AG10803 (cell line): ENCODE measurements around a stretch of chr12.

DNA sequence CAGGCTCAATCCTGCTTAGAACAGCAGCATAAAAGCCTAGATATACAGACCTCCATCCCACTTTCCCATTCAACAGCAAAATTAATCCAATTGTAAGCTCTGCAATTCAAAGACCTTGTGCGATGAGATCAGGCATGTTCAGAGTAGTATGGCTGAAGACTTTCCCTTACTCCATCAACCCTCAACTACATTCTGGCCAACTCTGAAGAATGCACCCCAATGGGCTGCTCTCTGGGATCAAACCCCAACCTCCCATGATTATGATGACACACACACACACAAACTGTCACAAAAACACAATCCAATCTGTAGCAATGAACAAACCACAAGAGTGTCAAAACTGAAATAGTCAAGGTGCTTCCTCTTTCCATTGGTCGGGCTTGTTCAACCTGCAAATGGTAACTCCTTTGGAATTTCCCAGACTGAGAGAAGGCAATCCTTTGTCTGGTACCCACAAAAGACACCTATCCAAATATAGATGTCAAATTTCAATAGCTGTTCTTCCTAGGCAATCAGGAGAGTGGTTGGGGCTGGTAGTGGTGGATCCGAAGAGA, 191.8 kb downstream of the KITLG start:
- RRBS: no CpG with 5 or more reads among the region's 3 CpGs

GRCh38 chr12:88574198-88574894, 5.9 kb downstream of the KITLG start:
- RRBS: no CpG with 5 or more reads among the region's 3 CpGs

- RRBS: no CpG with 5 or more reads among the region's 14 CpGs
These were observed 253.5 kb downstream of the DUSP6 start for GRCh38 chr12:89098636-89099270.

- RRBS: no CpG with 5 or more reads among the region's 5 CpGs
These were observed 211.7 kb downstream of the DUSP6 start for GRCh38 chr12:89140513-89141018.

GRCh38 chr12:89225875-89226518, 126.3 kb downstream of the DUSP6 start:
- RRBS: no CpG with 5 or more reads among the region's 4 CpGs

DNA sequence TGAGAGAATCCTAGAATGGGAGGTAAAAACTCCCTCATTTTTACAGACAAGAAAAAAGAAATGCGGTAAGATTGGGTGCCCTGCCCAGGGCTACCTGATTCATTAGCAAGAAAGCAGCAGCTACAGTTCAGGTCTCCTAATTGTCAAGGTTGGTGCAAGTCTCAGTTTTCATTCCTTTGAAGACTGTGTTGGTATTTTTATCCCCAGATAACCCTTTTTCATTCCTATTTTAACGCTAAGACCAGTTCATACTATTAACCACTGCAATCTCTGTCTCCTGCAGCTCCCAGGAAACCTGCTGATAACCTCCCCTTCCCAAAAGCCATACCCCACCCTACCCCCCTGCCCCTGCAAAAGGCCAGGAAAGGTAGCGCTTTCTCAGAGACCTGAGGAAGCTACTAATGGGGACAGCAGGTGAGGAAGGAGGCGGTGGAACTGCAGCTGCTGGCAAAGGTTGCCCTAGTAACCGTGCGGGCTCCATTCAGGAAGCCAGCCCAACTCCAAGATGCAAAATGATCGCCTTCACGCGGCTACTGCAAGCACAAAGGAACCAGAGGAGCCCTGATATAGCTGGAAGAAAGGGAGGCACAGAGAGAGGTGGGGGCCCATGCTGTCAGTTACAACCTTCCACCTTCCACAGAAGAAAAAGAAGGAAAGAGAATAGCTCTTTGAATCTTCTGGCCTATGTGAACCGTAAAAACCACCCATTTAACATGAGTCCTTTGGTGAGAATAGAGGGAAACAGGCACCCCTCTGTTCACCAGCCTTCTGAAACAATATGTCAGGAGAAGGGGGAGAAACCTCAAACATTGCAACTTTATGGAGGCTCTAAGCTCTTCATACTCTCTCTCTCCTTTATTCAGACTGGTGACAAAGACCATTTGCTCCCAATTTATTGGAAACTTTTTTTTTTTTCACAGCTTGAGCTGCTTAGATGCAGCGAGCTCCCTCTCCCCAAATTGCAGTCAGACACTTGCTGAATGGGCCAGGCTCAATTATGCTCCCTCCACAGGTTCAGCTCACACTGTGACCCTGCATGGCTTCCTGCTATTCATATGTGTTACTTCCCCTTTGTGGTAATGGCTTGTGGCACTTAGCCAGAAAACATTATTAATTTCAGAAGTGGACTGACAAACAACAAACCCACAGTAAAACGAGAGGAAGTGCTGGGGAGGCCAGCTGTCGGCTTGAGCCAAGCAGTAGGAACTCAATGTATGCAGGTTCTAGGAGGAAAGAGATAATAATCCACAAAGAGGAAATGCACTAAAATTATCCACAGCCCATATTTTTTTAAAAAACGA, 6.4 kb downstream of the DUSP6 start:
- RRBS: no CpG with 5 or more reads among the region's 14 CpGs

GRCh38 chr12:89352833-89353893, 862 bp upstream of the DUSP6 start:
- RRBS: 6% methylated on average over 9 of the region's 67 CpGs

GRCh38 chr12:89391056-89391318, 38.7 kb upstream of the DUSP6 start:
- RRBS: no CpG with 5 or more reads among the region's 2 CpGs

DNA sequence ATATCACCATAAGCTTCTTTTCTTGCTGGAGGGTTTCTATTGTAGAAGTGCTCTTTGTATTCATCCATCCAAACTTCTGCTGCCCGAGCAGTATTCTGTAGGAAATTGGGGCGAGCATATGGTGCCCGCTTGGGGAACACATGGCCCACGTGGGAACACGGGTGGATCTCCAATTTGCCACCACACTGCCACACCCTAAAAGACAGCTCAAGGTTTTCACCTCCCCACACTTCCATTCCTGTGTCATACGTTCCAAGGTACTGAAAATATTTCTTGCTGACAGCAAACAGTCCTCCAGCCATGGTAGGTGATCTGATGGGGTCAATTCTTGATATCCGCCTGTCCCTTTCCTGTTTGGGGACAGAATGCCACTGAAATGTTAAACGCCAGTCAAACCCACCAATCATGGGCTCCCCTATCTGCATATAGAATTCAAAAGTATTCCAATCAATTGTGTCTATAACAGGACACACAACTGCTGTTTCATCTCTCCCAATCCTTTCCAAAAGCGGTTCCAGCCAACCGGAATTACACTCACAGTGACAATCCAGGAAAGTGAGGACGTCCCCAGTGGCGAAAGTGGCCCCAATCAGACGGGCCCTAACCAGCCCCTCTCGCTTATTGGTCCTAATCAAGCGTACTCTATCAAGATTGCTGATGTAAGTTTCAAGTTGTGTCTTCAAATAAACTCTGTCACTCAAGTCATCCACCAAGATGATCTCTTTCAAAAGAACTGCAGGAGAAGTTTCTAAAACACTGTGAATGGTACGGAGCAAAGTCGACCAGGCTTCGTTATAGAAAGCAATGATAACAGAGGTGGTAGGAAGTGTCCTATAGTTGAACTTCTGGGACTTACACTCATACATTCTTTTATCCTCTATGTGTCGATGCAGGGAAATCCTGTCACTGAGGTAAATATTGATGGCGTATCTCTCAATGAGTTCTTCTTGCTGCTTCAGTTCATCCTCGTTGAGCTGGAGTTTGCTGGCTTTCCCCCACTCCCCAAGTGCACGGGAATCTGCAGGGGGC, 958 bp downstream of the GALNT4 start:
- RRBS: no CpG with 5 or more reads among the region's 22 CpGs

DNA sequence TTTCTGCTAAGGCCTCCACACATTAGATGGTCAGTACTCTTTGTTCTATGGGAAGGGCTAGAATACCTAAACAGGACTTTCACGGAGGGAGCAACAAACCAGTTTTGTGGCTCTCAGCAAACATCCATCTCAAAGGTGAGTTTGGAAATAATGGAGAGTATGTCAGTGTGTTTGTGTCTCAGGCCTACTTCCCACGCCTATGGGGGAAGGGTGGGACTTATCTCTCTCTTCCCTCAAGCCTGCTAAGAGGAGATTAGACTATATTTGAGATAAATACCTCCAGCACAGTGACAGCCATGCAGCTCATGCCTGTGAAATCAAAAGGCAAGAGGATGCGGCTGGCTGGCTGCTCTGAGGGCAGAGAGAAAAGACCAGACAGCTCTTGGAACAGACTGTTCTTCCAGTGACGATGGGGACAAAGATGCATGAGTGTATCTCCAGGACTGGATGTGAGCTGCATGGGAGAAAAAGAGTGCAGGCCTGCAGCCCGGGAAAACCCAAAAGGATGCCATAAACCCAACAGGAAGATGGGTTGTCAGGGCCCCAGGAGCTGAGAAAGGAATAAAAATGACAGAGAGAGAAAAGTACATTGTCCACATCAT, 14.8 kb upstream of the POC1B start:
- RRBS: no CpG with 5 or more reads among the region's 5 CpGs

GRCh38 chr12:89708427-89708559, 345 bp downstream of the ATP2B1 start:
- RRBS: under 1% methylated on average over 10 of the region's 17 CpGs

GRCh38 chr12:89960018-89960543, 251.4 kb upstream of the ATP2B1 start:
- RRBS: no CpG with 5 or more reads among the region's 2 CpGs

DNA sequence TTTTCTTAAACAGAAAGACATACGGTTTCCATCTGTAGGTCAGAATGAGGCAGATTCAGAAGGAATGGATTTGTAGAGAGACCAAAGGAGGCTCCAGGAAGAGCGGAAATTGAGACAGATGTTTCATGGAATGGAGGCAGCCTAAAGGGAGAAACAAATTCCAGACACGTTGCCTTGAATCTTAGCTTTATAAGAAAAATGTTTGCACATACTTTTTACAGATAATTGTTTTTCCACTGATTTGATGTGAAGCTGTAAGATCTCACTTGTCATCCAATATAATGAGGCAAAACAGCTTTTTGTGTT, 24.8 kb downstream of the EPYC start:
- RRBS: no CpG with 5 or more reads among the region's 3 CpGs

GRCh38 chr12:91871669-91872360, 273.8 kb downstream of the BTG1 start:
- RRBS: no CpG with 5 or more reads among the region's 3 CpGs

- RRBS: no CpG with 5 or more reads among the region's 2 CpGs
These were observed 98.3 kb downstream of the BTG1 start for GRCh38 chr12:92047295-92047832.

- RRBS: no CpG with 5 or more reads among the region's 3 CpGs
These were observed 33.5 kb downstream of the BTG1 start for GRCh38 chr12:92111981-92112644.

- RRBS: no CpG with 5 or more reads among the region's 2 CpGs
These were observed 22.1 kb downstream of the BTG1 start for GRCh38 chr12:92123454-92124132.

GRCh38 chr12:92132988-92133698, 12.5 kb downstream of the BTG1 start:
- RRBS: no CpG with 5 or more reads among the region's 2 CpGs